Subcutaneous preadipocyte (primary cell): Measurements from ENCODE around the genes CDT1, APRT and TRAPPC2L.

DNA sequence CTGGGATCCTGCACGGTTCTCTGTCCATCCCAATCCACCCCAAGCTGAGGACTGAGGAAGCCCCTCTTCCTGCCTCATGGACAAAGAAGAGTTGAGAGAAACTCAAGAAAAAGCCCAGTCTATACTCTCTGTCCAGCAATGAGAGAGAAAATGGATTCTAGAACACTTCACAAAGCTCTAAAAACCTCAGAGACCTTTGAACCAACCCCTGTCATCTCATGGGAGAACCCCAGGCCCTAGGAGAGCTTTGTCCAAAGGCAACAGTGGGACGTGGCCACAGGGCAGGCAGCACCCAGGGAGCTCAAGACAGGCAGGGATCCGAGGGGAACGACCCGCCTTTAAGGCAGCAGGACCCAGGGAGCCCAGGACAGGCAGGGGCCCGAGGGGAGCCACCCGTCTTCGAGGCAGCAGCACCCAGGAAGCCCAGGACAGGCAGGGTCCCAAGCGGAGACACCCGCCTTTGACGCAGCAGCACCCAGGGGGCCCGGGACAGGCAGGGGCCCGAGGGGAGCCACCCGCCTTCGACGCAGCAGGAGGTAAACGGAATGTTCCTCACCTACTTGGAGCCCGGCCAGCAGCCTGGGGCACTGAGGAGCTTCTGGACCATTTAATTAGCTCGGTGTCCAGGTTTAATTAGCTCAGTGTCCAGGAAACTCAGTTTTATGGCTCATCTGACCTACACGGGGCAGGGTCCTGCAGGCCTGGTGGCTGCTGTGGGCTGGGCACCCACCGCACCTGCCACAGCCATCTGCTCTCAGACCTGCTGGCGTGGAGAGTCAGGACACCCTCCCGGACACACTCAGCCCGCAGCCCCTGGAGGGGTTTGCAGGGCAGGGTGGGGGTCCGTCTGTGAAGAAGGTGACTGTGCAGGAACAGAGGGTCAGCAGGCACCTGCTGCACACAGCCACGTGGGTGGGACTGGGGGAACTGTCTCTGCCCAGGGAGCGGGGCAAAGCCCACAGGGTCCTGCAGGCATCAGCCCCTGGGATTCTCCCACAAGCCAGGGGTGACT, 24.5 kb downstream of the PIEZO1 start:
- CAGE, long polyA plus RNA: no peak

- CAGE, long polyA plus RNA: no peak
Measured at GRCh38 chr16:88764912-88765682, 19.9 kb downstream of the PIEZO1 start.

DNA sequence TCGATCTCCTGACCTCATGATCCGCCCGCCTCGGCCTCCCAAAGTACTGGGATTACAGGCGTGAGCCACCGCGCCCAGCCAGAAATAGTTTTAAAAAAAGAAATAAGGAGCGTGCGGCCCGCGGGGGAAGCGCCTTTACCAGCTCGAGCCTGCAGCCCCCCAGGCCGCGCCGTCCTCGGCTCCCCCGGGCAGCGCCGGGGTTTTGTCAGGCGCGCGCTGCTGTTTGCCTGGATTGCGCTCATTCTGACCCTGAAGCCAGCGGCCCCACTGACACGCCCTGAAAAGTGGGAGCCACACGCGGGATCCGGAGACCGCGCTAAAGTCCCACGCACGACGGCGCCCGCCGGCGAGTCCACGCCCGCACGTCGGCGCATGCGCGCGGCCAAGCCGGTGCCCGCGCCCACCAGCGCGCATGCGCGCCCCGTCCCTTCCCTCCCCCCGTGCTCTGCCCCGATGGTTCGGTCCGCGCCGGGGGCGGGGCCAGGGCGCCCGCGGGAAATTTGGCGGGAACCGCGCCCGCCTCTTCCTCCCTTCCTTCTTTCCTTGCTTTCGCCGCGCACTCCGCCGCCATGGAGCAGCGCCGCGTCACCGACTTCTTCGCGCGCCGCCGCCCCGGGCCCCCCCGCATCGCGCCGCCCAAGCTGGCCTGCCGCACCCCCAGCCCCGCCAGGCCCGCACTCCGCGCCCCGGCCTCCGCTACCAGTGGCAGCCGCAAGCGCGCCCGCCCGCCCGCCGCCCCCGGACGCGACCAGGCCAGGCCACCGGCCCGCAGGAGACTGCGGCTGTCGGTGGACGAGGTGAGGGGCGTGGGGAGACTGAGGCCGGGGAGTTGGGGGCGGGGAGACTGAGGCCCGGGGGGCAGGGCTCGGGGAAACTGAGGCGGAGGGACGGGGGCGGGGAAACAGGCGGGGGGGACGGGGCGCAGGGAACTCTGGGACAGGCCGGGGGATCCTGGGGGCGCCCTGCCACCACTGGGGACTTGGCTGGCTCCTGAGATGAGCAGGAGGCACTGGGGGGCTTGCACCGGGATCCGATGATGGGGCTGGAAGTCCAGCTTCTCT, at the start of gene CDT1:
Gene CDT1 (plus strand): TSS at position 527 of the 1,061 bp plus-strand sequence.
- CAGE, long polyA plus RNA: no peak

GRCh38 chr16:88811697-88812599, at the start of gene APRT:
TSS of gene APRT (minus strand) at chr16:88811928.
- CAGE, long polyA plus RNA: start-site peak on the minus strand at chr16:88811907-88811948, 624 and 202 reads in 2 replicates

DNA sequence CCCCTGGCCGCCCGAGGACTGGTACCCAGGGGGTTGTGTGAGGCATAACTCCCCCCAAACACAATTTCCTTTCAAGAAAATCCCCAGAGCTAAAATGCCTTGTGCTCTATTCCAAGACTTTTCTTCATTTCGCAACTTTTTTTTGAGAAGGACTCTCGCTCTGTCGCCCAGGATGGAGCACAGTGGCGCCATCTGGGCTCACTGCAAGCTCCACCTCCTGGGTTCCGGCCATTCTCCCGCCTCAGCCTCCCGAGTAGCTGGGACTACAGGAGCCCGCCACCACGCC, 815 bp upstream of the APRT start:
- CAGE, long polyA plus RNA: no peak

- CAGE, long polyA plus RNA: start-site peak on the plus strand at chr16:88857121-88857148, 95 and 47 reads in 2 replicates
Measured at GRCh38 chr16:88856659-88857637, at the start of gene TRAPPC2L. TSS of gene TRAPPC2L (plus strand) at chr16:88857127.

DNA sequence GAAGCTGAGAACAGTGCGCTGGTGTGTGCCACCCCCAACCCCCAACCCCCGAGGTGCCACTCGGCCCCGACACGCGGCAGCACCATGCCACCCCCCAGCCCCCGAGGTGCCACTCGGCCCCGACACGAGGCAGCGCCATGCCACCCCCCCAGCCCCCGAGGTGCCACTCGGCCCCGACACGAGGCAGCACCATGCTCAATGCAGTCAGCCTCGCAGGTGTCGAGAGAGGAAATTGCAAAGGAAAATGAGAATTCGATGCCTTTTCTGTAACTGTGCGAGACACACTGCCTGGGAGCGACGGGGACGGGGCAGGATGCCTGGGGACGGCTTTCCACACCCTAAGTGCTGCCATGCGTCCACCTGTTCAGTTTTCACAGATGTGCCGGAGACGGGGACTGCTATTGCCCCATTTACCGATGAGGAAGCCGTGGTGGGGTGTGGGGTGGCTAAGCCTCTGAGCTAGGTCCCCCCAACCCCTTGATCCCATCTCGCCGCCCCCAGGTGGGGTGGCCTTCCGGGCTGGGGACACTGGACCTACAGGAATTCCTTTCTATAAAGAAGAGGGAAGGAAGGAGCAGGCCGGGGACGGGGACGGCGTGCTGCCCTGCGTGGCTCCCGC, 9.8 kb downstream of the CBFA2T3 start:
- CAGE, long polyA plus RNA: no peak

DNA sequence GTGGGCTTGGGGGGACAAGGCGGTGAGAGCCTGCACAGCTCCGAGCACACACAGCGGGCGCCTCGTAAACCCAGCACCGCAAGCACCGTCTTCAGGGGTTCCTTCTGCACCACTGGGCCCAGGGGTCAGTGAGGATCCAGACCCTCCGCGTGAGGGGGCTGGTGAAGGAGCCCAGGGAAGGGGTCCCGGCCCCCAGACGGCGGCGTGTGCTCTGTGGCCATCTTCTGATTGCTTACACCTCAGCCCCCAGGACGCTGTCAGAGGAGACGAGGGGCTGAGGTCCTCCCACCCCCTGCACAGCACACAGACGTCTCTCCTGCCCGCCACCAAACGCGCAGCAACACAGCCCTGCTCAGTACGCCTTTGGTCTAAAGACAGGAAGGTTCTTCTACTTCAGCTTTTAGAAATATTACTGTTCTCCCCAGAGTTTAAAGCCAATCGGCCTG, 2.8 kb downstream of the CBFA2T3 start:
- CAGE, long polyA plus RNA: no peak

DNA sequence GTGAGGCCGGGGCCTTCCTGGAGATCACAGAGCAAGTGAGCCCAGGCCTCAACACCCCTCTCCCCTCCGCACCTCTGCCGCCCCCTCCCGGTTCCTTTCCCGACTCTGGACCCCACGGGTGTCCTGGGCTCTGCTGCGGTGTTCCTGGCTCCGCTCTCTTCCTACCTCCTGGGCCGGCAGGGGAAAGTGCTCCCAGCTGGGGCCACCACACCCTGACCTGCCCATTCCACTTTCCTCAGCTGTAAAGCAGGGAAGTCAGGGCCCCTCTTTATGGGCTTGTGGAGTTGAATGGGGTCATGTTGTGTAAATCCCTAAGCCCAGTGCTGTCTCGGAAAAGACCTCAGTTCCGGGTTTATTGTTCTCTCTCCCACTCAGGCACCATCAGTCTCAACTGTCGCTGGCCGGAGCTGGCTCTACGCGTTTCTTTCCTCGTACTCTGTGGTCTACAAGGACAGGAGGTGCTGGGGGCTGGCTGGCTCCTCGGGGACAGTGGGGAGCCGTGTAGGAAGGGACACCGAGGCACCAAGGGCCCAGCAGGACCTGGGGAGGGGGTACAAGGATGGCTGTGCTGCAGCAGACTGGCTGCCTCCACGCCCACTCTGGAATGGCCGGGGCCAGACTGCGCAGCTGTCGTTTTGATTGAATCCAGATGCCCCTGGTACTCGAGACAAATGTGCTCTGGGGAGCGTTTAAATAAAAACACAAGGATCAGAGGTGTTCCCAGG, 21.8 kb upstream of the ACSF3 start:
- CAGE, long polyA plus RNA: no peak

DNA sequence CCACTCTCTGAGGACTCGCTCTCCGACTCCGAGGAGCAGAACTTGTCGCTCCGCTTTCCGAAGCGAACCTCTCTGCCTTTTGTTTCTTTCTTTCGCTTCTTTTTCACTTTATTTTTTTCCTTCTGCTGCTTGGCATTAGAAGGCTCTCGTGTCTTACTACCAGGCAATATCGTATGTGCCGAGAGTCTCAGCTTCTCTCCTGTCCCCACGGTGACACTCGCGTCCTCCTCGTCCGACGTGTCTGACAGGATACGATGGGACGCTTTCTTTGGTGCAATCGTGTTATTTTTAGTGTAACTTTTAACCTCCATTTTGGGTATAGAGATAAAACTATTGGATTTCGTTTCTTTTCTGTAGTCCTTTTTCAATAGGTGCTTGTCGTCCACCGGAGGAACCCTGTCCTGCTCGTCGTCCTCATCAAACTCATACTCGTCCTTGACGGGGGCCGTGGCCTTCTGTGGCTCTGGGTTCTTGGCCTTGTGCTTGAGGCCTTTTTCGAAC, 67.6 kb downstream of the ZNF778 start:
- CAGE, long polyA plus RNA: no peak

DNA sequence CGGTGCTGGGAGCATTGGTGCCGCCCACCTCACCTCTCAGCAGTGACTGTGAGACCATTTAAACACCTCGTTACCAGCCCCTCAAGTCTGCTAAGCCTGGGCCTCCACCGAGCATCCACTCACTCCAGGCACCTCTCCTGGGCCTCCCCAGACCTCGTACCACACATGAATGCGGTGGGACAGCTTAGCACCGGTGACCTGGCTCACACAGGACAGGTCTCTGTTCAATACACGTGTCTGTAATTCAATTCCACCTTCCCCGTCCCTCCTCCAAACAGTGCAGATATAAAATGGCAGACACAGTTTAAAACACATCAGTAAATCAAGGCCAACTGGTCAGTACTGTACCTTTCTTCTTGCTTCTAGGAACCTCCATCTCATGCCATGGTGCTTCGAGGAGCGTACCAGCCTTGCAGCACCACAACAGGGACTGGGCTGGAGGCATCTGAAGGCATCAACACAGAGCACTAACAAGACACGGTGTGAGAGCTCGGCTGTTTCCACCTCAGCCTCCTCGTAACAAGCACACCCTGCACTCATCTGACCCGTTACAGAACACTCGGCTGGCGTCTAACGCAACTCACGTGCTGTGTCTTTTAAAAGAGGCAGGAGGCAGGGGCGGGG, 73.9 kb downstream of the ZNF778 start:
- CAGE, long polyA plus RNA: no peak

DNA sequence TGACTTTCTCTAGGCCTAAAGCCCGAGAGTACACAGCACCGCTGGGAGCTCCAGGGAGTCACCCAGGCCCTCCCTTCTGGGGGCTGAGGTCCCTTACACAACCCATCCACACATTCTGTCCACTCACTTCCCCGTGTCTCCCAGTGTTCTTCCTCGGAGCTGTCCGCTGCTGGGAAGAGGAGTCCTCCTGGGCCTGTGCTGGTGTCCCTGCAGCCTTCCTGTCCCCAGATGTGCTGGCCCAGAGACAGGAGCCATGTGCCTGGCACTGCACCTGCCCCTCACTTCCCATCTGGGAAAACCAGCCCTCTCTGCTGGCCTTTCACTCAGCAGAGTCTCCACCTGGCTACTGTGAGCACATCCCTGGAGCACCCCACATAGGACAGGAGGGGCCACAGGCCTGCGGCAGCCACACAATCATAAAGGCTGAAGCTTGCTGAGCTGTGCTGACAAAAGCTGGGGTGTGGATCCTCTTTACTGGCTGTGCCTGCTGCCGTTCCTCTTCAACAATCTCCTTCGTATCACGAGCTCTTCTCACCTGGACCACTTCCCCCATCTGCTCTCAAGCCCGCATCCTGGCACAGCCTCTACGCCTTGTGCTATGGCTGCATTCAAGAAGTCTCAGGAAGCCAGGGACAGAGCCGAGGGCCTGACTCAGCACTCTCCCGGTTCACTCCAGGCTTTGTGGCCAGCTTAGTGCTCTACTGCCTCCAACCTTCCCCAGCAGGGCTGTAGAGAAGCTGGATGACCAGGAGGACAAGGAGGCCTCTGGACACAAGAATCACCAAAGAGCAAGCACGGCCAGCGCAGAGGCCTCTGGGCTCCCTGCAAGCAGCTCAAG, 86.1 kb downstream of the ZNF778 start:
- CAGE, long polyA plus RNA: no peak

DNA sequence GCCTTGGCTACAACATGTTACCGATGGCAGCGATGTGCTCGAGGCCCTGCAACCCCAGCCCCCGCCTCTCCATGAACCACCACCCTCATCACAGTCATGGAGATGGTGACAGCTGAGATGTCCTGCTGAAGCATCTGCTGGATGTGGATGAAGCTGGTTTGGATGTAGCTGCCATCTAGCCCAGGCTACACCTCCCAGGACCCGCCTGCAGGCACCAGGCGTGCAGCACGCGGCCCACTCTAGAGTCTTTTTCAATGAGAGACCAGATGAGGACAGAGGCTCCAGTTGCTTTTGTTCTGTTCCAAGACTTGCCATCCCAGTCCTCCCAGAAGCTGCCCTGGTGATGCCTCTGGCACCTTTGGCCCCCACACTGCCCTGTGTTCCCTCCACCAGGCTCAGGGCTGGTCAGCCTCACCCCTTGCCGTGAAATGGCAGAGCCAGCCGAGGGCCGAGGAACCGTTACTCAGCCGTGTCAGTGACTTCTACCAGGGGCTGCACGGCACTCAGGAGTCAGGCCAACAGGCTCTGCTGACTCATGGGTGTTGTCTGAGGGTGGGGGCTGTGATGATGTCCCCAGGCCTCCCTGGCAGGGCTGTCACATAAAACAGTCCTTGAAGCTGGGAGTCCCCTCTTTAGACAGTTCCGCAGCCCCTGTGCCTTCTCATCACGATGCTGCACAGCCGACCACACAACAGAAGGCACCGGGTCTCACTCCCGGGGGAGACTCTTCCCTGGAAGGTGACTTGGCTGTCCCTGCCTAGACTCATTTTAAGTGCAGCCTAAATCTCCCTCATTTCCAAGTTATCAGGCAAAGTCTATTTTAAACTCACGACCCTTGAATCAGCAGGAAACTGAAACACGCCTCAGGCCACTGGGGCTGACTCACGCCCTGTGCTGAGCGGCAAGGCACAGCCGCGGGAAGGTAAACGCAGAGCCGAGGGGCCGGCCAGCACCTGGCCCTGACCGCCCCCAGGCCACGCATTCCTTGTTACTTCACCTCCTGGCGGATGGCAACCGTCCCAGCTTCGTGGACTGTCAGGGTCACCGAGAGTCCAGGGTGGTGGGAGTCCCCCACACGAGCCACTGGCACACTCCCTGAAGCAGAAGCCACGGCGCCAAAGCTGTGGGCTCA, 102.4 kb downstream of the ZNF778 start:
- CAGE, long polyA plus RNA: no peak

- CAGE, long polyA plus RNA: no peak
Measured at GRCh38 chr16:89357998-89358947, 132.1 kb downstream of the ANKRD11 start.

GRCh38 chr16:89373199-89374060, 116.9 kb downstream of the ANKRD11 start:
- CAGE, long polyA plus RNA: no peak

DNA sequence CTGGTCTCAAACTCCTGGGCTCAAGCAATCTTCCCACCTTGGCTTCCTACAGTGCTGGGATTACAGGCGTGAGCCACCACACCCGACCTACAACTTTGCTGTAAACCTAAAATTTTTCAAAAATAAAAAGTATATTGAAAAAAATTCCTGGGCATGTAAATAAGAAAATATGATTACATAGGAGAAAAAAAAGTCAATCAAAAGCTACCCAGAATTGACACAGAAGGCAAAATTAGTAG, 101.2 kb downstream of the ANKRD11 start:
- CAGE, long polyA plus RNA: no peak

GRCh38 chr16:89417960-89418690, 72.2 kb downstream of the ANKRD11 start:
- CAGE, long polyA plus RNA: no peak

DNA sequence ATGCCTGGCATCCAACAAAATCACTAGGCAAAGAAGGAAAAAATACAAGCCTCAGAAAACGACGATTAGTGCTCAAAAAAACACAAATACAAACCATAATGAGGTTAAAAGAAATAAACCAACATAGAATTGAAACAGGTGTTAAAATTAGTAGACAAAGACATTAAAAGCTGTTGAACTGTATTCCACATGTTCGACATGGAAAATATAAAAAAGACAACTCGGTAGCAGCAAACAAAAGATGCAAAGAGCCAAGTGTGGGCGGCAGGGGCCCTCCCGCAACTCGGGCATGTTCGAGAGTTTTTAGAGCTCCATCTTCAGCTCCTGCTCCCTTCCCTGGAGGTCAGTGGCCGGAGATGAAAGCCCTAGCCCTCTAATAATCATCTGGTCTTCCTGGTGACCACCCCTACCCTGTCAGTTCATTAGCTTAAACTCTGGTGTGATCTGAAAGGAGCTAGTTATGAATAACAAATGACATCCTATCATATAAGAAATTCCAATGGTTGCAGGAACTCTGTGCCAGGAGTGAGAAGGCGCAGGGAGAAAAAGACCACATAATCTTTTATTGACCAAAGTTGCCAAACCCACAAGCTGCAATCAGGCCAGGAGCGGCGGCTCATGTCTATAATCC, 23.7 kb downstream of the ANKRD11 start:
- CAGE, long polyA plus RNA: no peak

GRCh38 chr16:89472226-89472973, 18.0 kb downstream of the ANKRD11 start:
- CAGE, long polyA plus RNA: no peak

DNA sequence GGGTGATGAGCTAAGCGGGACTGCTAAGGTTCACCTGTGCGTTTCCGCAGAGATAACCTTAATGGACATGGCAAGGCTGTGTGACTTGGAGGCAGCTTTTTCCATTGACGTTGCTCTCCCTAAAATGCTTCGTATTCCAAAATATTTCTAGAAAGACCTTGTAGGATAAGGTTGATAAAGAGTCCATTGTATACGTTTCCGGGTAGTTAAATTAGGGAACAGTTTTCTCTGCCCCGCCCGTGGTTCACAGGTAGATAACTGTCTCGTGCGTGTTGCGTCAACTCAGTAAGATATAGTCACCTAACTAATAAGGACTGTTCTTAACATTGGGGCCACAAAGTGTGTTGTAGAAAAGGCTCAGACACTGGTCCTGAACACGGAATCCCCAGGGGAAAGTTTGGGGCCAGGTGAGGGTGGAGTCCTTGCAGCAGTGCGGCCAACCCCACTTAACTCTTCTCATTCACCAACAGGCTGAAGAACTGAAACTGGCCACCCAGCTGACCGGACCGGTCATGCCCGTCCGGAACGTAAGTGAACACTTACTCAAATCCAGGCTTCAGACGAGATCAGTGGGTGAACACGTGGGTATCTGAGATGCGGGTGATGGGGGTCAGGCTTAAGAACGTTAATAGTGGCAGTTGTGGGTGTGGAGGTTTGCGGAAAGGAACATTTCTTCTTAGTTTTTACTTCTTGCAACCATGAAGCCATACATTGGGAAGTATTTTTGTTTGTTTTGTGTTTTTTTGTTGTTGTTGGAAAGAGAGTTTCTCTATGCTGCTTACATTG, 1.6 kb downstream of the RPL13 start:
- CAGE, long polyA plus RNA: no peak